ENCODE measurements around a stretch of chr17.

DNA sequence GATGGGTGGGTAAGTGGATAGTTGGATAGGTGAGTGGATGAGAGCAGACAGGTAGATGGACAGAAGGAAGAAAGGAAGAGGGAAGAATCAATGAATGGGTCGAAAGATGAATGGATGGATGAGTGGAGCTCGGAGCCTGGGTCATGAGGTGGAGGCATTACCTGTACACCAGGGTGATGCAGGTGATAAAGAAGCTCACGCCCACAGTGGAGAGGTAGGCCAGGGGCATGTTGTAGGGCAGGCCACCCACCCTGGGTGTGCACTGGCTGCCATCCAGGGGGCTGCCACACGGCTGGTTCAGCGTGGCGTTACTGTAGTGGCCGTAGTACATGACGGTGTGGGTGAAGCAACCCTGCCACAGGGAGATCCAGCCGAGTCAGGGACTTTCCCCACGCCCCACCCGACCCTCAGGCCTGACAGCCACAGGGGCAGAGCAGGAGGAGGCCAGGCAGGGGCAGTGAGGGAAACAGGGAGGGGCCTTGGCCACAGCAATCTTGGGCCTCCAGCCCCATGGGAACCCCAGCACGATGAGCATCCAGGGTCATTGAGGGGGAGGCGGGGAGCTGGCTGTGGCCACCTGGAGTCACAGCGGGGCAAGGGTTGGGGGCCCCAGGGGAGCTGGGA lies 4.6 kb downstream of the TMC6 start:
- PRO-cap = no peak

GRCh38 chr17:78125655-78126827 lies 2.5 kb downstream of the TMC6 start:
- PRO-cap = no peak

DNA sequence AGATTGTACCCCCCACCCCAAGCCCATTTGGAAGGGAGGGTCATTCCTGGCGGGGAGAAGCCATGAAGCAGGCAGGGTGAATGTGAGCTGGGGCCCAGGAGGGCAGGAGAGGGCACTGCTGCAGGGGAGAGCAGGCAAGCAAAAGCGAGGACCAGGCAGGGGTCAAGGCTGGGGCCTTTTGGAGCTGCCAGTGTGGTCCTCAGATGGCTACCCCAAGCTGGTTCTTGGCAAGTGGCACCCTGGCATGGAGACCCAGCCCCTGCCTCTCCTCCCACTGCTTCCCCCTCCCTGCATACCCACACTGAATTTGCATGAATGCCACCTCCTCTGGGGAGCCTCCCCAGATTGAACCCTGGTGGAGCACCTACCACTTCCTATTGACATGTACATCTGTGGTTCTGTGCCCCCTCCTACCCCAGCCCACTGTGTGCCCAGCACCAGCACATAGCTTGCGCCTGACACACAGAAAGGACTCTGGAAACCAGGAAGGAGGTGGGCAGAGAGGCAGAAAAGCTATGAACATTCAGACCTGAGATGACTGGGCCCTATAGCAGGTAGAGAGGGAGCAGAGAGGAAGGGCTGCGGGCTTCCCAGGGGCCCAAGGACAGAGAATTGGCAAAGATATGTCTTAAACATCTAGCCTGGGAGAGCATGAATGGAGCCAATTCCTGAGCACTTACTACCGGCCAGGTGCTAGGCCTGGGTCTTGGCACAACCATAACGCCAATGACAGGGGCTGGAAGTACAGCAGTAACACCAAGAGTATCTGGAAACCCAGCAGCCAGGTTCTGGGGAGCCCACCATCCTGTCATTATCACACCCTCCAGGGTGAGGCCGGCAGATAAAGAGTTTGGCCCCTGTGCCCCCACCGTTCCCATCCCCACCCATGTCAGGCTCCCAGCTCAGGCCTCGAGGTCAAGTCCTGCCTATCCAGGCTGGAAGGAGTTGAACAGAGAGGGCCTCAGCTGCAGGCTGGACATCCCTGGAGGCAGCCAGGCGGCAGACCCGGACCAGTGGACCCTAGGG lies 759 bp upstream of the TMC8 start:
- PRO-cap = no peak

DNA sequence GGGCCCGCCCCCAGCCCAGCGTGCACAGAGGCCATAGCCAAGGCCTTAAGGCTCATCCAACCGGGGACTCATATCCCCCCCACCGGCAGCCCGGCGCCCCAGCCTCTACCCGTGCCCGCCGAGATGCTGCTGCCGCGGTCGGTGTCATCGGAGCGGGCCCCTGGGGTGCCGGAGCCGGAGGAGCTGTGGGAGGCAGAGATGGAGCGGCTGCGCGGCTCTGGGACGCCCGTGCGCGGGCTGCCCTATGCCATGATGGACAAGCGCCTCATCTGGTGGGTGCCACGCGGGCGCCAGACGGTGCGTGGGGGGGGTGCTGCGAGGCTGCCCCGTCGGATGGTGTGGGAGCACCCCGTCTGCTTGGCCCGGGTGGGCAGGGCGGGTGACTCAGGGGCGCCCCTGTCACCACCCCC lies 900 bp downstream of the TMC8 start:
- PRO-cap = bidirectional peak, plus-strand start at position 66 of the sequence, minus-strand start outside the sequence

- PRO-cap = no peak
Measured at GRCh38 chr17:78171384-78171703, 3.0 kb downstream of the SYNGR2 start.

DNA sequence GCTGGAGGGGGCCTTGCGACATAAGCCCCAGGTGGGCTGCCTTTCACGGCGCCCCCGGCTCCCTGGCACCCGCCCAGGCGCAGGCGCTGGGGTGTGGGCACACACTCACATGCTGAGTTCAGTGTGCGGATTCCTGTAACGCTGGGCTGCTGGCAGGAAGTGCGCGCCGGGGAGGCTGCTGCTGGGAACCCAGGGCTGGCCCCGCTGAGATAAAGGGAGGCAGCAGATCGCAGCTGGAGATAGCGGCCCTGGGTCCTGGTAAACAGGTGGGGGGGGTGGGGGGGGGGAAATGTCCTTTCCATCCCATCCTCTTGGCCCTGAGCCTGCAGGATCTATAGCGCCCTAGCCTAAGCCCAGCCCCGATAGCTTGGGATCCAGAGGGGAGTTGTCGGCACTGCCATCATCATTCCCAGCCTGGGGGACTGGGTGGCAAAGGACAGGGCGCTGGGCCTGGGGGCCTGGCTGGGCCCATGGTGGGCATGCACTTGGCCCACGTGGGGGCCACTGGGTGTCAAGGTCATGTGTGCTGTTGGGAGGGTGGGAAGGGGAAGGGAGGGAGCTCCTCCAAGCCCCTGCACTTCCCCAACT lies 27.3 kb downstream of the TMEM235 start:
- PRO-cap = bidirectional peak, plus-strand start at position 158 of the sequence, minus-strand start at position 161 of the sequence

- PRO-cap = bidirectional peak, plus-strand start at chr17:78278686, minus-strand start at chr17:78278588
Measured at GRCh38 chr17:78278195-78278900, 46.9 kb downstream of the TMEM235 start.

DNA sequence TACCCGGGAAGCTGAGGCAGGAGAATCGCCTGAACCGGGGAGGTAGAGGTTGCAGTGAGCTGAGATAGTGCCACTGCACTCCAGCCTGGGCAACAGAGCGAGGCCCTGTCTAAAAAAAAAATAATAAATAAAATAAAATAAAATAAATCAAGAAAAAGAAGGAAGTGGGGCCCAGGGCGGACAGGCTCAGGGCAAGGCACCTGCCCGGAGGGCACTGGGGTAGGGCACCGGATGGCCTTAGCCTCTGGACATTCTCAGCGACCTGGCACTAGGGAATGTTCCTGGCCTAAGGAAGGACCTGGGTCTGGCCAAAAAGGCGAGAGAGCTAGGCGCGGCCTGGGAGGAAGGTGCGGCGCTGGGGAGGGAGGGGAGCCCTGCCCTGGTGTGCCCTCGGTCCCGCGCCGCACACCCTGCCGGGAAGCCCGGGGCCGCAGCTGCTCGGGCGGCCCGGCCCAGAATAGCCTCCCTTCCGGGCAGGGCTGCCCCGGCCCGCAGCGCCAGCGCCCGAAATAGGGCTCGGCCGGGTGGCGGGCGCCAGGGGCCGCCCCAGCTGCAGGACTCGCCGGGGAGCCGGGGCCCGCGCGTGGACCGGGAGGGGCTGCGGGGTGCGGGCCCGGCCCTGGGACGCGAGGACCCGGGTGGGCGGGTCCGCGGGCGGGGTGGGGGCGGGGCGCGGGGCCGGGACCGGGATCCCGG lies 18.4 kb downstream of the SOCS3 start:
- PRO-cap = bidirectional peak, plus-strand start at position 406 of the sequence, minus-strand start at position 300 of the sequence; bidirectional peak, plus-strand start outside the sequence, minus-strand start at position 595 of the sequence

DNA sequence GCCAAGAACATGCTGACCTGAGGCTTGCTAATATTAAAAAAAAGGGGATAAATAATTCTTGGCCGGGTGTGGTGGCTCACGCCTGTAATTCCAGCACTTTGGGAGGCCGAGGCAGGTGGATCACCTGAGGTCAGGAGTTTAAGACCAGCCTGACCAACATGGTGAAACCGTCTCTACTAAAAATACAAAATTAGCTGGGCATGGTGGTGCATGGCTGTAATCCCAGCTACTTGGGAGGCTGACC lies 957 bp downstream of the PGS1 start:
- PRO-cap = no peak

DNA sequence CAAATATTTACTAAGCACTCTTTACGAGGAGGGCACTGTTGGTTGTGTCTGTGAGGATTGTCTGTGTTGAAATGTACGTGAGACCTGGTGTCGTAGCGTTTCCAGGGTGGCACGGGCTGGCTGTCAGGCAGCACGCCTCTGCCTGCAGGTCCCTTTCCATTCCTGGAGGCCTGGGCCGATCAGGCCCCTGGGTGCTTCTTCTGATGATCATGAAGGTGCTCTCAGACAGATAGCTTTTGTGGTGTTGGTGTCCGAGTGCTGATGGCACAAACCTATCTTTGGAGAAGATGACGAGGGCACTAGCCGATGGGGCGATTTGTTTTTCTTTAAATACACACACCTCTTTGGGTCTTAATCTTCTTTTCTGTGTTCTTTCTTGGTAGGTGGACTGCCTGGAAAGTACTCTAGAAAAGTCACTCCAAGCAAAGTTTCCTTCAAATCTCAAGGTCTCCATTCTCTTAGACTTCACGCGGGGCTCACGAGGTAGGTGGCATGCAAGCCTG lies 19.5 kb downstream of the PGS1 start:
- PRO-cap = no peak

- PRO-cap = bidirectional peak, plus-strand start at chr17:78408901, minus-strand start at chr17:78408719
Measured at GRCh38 chr17:78408604-78409113, 30.2 kb downstream of the PGS1 start.

- PRO-cap = no peak
Measured at GRCh38 chr17:78680912-78681510, 101.1 kb downstream of the CYTH1 start.

GRCh38 chr17:78682363-78683045 lies 99.6 kb downstream of the CYTH1 start:
- PRO-cap = no peak

DNA sequence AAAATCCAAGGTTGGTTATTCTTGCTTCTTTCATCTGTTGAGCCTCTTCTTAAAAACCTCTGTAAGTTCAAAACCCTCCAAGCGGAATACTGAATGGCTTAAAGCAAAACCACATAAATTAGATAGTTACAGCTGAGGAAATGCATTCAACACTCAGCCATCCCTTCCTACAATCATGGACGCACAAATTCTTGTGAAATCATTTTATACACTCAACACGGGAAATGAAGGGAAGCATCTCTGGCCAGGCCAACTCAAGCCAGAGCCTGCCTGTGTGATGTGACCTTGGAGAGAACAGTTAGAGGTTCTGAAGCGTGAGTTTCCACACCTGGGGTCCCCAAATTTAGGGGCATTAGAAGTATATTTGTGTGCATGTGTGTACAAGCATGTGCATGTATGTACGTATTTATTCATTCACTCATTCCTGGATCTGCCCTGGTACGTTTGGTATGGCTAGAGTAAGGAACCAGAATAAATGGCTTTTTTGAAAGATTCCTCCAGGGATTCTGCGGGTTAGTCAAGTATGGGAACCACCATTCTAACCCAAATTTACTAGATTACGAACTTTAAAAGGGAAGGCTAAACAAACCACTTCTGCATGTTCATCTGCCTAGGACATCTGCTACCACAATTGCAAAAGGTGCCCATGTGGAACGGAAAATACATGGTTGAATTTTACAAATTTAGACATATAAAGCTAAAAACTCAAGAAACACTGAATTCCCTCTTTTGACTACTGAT lies 22.3 kb downstream of the CYTH1 start:
- PRO-cap = no peak

DNA sequence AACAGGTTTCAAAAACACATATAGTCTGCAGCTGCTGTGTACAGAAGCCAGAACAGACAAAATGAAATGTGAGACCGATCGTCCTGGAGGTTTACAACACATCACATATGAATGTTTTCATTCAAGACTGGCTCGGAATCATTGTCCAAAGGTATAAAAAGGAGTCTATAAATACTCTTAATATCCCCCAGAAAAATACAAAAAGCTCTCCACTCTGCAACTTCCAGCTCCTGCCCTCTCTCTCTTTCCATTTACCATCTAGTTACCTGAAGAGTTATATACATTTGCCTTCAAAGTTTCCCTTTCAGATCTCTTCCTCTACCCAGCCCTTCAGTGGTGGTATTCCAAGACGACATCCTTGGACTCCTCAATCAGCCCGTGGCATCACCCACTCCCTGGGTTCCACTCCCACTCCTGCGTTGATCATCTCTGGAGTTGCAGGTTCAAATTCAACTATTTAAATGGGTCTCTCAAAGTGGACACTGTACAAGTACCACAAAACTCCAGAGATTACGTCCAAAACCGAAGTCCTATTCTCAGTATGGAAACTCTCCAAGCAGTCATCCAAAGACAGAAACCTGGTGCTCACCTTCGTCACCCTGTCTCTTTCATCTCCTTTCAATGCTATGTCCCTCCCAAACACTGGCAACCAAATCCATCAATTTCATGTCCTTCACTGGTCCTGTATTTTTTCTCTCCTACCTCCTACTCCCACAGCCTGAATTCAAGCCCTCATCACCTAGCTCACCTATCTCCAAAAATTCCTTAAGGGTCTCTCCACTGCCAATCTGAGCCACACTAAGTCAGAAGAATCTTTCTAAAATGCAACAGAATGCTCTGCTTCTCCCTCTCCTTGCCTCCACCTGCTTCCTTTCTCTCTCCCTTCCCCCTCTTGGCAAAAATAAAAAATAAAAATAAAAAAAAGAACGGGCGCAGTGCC lies 13.9 kb downstream of the CYTH1 start:
- PRO-cap = no peak

DNA sequence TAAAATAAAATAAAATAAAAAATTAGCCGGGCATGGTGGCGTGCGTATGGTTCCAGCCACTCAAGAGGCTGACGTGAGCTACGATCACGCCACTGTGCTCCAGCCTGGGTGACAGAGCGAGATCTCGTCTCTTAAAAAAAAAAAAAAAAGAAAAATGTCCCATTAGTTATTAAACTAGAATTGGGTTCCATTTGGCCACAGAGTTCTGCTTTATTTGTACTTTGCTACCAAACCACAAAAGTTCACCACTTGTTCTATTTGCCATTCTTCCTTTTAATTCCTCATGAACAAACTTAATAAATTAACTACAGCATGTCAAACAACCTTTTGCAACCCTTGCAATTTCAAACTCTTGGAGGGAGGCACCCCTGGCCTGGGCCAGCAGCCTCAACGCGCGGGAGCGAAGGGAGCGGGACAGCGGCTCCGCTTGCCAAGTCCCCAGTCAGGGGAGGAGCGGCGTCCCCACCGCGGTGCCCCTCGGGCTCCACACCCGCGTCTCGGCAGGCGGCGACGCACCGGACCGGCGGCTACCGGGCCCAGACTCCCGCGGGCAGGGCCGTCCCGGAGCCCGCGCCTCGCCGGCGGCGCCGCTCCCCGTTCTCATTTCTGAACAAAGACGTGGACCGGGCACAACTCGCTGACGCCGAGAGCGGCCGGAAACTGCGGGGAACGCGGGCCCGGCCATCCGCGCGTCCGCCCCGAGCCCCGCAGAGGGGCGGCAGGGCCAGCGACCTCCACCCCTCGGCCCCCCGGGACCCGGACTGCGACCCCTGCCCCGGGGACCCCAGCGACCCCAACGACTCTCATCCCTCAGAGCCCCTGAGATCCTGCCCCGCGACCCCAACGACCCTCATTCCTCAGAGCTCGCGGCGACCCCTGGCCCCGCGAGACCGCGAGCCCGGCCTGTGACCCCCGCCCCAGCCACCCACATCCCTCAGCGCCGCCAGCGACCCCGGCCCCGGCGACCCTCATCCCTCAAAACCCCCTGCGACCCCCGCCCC lies 735 bp downstream of the CYTH1 start:
- PRO-cap = bidirectional peak, plus-strand start at position 609 of the sequence, minus-strand start at position 608 of the sequence

DNA sequence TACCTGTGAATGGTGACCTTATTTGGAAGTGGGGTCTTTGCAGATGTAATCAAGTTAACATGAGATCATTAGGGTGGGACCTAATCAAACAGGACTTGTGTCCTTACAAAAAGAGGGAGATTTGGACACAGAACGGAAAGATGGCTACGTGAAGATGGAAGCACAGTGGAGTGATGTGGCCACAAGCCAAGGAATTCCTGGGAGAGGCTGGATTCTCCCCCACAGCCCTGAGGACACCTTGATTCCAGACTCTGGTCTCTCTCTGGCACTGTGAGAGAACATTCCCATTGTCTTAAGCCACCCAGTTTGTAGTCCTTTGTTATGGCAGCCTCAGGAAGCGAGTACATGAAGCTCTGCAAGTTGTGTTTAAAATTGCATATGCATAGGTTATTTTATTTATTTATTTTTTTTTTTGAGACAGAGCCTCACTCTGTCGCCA lies 5.7 kb upstream of the CYTH1 start:
- PRO-cap = no peak

DNA sequence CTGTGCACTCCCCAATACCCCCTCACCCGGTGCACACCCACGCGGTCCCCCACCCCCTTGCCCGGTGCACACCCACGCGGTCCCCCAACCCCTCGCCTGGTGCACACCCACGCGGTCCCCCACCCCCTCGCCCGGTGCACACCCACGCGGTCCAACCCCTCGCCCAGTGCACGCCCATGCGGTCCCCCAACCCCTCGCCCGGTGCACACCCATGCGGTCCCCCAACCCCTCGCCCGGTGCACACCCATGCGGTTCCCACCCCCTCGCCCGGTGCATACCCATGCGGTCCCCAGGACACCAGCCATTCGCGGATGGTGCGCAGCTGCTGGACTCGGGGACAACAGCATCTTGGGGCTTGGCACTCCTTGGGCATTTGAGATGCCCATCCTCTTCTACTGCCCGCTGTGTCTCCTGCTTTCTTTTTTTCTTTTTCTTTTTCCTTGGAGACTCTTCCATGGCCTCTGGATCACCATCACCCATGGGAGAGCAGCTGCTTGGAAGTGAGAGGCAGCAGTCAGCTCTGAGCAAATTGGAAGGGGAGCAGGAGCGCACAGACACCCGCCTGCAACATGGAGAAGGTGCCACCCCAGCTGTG lies 20.1 kb upstream of the CYTH1 start:
- PRO-cap = no peak

DNA sequence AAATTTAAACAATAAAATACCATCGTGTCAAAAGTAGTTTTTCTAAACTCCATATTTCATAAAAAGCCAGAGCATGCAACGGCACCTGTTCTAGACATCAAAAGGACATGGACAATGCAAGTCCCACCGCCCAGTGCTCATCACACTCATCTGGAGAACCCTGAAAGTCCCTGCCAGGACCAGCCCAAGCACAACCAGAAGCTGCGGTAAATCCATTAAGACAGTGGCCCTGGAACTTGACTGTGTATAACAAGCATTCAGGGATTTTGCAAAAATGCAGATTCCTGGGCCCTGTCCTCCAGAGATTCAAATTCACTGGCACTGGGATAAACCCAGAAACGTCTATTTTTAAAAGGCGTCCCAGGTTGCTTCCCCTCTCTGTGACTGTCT lies 22.5 kb downstream of the USP36 start:
- PRO-cap = no peak

DNA sequence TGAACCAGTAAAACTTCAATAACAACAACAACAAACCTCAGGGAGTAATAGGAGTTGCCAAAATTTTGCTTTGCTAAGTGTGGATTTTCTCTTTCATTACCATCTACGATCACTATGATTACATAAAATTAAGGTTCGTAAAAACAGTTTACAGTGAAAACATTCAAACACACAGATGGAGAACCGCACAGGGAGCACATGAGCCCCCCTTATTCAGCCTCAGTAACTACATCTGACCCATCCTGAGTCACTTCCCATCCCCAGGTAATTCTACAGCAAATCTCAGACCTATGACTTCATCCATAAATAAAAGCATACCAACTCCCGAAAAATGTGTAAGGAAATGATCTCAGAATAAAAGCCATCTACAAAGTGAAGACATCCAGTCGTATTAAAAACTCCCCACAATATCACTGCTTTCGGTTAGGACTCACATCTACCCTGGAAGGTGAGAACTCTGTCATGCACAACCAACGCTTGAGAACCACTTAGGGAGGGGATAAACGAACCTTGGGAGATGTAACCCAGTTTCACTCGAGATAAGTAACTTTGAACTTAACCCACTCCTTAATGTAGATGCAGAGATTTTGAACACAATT lies 1.4 kb downstream of the USP36 start:
- PRO-cap = unidirectional peak, plus-strand start at position 454 of the sequence

Data from mucosa of descending colon (tissue), 1 donor.